ENCODE measurements around the gene RNF113B.

DNA sequence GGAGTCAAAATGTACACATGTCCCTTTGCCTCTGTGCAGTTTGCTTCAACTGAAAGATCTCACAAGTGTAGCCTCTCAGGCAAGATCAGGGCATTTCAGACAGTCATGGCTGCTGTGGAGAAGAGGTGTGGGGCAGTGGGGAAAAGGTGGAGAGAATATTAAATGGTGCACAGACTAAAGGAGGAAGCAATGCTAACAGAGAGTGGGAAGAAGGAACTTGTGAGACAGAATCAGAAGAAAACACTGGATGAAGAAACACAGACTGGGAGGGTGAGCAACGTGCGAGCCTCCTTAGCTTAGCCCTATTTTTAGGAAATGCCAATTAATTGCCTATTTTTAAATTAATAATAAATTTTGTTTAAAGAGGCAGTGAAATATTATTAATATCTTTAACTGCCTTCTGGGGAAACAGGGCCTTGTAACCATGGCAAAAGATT, 49.6 kb upstream of the RAP2A start:
- PRO-cap = no peak
- RAMPAGE, long total RNA, 4 experiments = no peak in any of the 4 experiments

DNA sequence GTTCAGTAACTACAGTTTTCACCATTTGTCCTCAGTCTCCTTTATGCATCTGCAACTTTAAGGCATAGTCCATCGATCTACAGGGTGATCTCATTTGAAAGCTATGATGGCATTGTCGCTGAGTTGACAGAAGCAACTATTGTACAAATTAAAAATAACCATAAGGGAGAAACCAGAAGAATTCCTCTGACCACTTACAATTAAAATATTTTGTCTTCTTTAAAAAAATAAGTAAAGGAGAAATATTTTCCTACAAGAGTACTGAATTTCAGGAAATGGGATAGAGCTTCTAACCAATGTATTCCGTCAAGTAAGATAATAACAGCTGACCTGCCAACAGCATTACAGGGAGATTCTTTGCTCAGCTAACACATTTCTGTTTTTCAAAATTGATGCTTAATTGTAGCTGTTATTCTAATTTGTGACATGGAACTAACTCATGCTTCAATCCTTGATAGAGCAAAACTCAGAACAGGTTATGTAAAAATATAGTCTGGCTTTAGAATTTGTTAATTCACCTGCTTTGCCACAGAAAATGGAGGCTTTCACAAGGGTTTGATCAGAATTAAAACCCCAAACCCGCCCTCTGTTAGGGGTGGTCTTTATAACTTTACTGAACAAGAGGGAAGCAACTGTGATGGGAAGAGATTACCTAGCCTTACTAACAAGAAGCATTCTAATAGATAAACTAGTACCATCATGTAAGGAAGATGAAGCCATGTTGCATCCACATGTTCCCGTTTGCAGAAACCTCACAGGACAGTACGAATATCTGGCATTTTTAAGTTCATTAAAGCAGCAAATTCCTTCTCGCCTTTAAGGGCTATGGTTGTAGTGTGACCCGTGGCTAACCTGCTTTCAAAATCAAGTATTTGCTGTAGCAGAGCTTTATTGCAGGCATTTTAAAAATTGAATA, 30.9 kb downstream of the RAP2A start:
- PRO-cap = no peak
- RAMPAGE, long total RNA, 4 experiments = no peak in any of the 4 experiments

GRCh38 chr13:97660418-97660947, 226.5 kb downstream of the RAP2A start:
- PRO-cap = no peak
- RAMPAGE, long total RNA, 4 experiments = no peak in any of the 4 experiments

GRCh38 chr13:98177038-98177389, at the start of gene RNF113B:
TSS of gene RNF113B (minus strand) at chr13:98177269.
- PRO-cap = unidirectional peak, minus-strand start at chr13:98177241
- RAMPAGE, long total RNA, 4 experiments = no peak in any of the 4 experiments

GRCh38 chr13:98225970-98226723, 49.1 kb upstream of the RNF113B start:
- PRO-cap = no peak
- RAMPAGE, long total RNA, 4 experiments = no peak in any of the 4 experiments

GRCh38 chr13:98394863-98395472, 181.9 kb downstream of the STK24 start:
- PRO-cap = no peak
- RAMPAGE, long total RNA, 4 experiments = no peak in any of the 4 experiments

DNA sequence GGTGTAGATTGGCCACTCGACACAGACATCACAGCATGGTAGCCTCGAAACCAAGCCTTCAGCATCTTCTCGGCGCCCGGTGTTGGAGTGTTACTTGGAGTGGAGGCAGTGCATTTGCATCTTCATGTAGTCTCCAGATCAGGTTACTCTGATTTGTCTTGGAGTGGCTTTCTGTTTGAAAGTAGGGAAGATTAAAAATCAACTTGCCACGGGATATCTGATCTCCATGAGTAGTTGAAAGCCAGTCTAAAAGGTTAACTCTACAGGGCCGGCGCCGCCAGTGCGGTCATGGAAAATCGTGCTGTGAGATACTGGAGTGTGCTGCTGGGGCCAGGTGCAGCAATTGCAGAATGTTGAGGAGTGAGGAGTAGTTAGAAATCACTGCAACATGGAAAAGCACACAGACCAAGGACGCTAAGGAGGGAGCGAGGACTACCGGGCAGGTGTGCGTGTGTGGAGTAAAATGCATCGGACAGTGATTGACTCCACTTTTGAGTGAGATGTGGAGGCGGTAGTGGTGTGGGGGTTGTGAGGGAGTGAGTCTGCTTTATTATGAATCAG, 175.0 kb downstream of the STK24 start:
- PRO-cap = no peak
- RAMPAGE, long total RNA, 4 experiments = no peak in any of the 4 experiments

DNA sequence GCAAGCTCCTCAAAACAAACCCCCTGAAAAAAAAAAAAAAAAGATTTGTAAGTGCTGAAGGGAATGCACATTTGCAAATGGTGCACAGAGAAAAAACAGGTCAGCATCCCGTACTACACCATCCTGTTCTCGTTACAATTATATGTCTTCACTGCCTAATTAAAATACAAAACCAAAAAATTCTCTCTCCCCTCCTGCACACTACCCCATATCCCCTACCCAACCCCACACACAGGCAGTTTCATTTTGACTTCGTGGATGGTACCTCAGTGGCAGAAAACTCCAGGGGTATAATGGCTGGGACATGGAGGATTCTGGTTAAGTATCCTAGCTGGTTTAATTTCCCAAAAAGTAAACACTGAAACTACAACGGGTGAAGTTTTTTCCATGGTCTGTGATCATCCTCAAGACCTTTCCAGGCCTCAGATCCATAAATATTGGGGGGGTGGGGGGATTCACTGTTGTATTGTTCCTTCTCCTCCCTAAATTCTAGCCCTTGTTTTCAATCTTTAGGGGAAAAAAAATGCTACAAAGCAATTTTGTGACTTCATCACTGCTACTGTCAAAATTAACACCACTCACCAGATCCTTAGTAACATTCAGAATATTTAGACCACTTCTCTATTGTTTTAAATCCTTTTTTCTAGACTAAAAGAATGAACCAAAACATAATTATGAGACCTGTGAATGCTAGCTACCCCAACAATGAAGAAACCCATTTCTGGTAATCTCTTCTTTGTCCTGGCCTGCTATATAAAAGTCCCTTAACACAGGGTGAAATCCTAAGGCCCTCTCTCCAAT, 61.6 kb downstream of the STK24 start:
- PRO-cap = unidirectional peak, minus-strand start at position 131 of the sequence
- RAMPAGE, long total RNA, 4 experiments = no peak in any of the 4 experiments

- PRO-cap = no peak
- RAMPAGE, long total RNA, 4 experiments = no peak in any of the 4 experiments
Measured at GRCh38 chr13:98538621-98539321, 38.1 kb downstream of the STK24 start.

DNA sequence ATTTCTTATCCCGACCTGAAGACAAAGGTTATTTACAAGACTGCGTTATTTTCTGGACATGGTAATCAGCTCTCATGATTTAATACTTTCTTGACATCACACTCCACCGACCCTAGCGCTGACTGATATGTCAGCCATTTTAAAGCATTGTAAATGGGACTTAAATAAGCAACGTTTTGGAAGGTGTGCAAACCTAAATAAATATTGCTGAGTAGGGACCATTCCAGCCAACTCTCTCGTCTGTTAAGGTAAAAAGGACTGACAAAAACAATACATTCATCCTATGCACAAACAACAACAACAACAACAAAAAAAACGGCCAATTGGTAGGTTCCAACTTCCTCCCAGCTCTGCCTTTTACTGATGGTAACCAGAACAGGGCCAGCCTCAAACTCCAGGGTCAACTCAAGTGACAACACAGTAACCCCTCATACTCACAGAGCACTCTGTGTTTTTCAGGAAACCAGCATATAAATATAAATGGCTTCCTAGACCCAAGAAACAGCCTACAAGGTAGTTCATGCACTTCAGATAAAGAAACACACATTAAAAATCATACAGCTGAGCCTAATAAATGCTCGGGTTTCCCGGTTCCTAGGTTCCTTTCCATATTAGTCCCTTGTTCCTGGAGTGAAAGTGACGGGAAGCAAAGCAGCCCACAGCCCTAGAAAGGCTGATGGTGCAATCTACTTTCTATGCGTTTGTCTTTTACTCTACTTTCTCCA, 34.7 kb downstream of the STK24 start:
- PRO-cap = no peak
- RAMPAGE, long total RNA, 4 experiments = no peak in any of the 4 experiments

- PRO-cap = no peak
- RAMPAGE, long total RNA, 4 experiments = no peak in any of the 4 experiments
Measured at GRCh38 chr13:98542816-98543670, 33.9 kb downstream of the STK24 start.

DNA sequence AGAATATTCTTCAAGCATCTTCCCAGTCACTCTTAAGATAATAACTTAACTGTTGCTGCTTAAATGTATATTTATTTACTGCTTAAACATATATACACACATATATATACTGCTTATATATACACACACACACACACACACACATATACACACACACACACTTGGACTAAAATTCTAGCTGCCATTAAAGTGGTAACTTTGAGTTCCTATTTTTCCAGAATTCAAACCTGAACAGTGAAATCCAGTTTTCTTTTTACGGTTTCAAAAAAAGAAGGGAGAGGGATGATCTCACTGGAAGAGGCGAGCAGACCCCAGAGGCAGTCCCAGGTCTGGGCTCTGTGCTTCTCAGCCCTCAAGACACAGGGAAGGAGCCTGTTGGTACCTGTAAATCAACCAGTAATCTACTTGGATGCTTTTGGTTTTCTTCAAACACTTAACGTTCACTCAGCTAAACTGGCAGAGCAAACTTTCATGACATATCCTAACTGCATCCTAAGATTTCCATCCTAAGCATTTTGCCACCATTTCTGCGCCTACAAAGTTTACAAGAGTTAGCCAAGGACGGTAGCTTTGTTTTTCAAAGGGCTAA, 1.5 kb downstream of the STK24 start:
- PRO-cap = no peak
- RAMPAGE, long total RNA, 4 experiments = no peak in any of the 4 experiments

DNA sequence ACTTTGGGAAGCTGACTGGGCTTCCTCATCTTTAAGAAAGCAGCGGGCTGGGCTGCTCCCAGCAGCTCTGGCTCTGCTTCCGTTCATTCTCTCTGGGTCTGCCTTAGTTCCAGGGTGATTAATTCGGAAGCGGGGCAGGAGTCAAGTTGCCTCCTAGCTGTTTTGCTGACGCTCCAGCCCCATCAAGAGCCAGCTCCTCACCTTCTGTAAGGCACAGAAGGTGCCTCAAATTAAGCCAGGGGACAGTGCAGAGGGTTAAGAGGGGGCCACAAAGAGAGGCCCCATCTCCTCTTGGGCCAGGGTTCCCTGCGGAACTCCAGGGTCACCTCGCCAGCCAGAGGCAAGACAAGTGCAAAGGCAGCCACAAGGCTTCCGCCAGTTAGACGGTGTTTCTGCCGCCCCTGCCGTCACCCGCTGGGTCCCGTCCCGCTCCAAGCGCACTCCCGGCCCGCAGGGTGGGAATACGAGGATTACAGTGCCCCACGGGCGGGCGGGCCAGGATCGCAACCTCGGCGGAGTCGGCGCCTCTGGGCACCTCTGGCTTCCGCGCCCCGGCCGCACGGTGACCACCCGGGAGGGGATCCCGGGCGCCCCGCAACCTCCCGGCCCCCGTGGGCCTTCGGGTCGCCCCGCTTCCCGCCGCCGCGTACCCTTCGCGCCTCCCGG, 483 bp downstream of the SLC15A1 start:
- PRO-cap = no peak
- RAMPAGE, long total RNA, 4 experiments = no peak in any of the 4 experiments

DNA sequence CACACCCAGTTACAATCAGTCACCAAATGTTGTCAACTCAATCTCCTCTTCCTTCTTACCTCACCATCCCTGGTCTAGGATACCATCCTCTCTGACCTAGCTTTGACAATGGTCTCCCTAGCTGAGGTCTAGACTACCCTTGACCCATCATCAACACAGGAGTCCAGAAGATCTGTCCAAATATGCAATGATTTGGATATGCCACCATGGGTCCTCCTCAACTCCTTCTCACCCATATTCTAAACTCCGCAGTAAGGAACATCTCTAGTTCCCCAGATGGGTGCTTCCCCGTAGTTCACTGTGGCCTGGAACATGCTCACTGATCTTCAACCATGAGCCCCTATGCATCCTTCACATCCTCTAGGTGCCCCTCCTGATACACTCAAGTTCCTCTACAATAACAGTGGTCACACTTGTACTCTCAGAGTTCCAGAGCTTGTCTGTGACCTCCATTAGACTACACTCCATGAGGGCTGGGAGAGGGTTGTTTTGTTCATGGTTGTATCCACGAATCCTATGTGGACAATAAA, 77.9 kb upstream of the SLC15A1 start:
- PRO-cap = no peak
- RAMPAGE, long total RNA, 4 experiments = no peak in any of the 4 experiments

DNA sequence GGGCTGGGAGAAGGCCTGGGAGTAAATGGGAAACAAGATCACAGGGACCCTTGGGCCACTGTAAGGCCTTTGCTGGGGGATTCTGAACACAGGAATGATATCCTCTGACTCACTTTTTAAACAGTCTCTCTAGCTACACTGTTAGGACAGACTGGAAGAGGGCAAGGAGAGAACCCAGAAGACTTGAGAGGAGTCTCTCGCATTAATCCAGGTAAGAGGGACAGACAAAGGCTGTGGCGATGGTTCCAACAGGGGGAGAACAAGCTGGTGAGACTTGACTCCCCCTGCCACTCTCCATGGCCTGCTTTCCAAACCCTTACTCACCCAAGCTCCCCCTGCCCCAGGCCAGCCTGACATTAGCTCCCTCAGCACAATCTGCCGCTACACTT, 31.8 kb downstream of the DOCK9 start:
- PRO-cap = no peak
- RAMPAGE, long total RNA, 4 experiments = no peak in any of the 4 experiments

DNA sequence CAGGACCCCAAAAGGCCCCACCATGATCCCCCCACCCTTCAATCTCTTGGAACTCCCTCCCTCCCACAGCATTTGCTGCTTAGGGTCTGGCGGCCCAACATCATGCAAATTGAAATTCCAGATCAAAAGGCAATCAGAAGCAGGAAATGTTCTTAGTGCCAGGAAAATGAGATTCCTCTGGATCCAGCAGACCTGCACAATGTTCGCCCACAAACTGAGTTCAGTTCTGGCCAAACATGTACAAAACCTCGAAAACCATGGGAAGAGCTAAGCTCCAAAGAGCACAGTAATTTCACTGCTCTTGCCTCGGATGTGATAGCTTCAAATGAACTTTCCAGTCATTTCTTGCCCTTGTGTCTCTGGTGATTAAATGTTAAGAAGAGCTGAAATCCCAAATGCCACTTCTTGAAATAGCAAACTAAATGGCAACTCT, 14.7 kb downstream of the DOCK9 start:
- PRO-cap = no peak
- RAMPAGE, long total RNA, 4 experiments = no peak in any of the 4 experiments

DNA sequence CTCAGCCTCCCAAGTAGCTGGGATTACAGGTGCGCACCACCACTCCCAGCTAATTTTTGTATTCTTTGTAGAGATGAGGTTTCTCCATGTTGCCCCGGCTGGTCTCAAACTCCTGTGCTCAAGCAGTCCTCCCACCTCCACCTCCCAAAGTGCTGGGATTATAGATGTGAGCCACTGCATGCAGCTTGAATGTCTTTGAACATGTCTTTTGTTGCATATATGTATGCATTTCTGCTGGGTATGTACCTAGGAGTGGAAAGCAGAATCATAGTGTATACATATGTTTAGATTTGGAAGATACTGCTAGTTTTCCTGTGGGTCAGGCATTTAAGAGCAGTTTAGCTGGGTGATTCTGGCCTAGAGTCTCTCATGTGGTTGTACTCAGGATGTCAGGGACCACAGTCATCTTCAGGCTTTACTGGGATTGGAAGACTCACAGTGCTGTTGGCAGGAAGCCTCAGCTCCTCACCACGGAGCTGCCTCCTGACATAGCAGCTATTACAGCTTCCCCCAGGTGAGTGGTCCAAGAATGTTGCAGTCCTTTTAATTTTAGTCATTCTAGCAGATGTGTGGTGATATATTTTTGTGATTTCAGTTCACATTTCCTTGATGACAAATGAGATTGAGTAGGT, 16.8 kb upstream of the GPR18 start:
- PRO-cap = no peak
- RAMPAGE, long total RNA, 4 experiments = no peak in any of the 4 experiments

GRCh38 chr13:99280040-99280714, 22.0 kb upstream of the GPR18 start:
- PRO-cap = bidirectional peak, plus-strand start at chr13:99280436, minus-strand start at chr13:99280293
- RAMPAGE, long total RNA, 4 experiments = no peak in any of the 4 experiments

GRCh38 chr13:99288574-99289404, 18.4 kb downstream of the GPR183 start:
- PRO-cap = no peak
- RAMPAGE, long total RNA, 4 experiments = no peak in any of the 4 experiments

- PRO-cap = no peak
- RAMPAGE, long total RNA, 4 experiments = no peak in any of the 4 experiments
Measured at GRCh38 chr13:99295674-99296239, 11.4 kb downstream of the GPR183 start.